AG09319 (cell line): ENCODE results near the genes RIPOR1, NRN1L and DPEP2NB.

- RRBS = no CpG with 5 or more reads among the region's 6 CpGs
Observed at GRCh38 chr16:67469917-67470388, 11.0 kb downstream of the ATP6V0D1 start.

DNA sequence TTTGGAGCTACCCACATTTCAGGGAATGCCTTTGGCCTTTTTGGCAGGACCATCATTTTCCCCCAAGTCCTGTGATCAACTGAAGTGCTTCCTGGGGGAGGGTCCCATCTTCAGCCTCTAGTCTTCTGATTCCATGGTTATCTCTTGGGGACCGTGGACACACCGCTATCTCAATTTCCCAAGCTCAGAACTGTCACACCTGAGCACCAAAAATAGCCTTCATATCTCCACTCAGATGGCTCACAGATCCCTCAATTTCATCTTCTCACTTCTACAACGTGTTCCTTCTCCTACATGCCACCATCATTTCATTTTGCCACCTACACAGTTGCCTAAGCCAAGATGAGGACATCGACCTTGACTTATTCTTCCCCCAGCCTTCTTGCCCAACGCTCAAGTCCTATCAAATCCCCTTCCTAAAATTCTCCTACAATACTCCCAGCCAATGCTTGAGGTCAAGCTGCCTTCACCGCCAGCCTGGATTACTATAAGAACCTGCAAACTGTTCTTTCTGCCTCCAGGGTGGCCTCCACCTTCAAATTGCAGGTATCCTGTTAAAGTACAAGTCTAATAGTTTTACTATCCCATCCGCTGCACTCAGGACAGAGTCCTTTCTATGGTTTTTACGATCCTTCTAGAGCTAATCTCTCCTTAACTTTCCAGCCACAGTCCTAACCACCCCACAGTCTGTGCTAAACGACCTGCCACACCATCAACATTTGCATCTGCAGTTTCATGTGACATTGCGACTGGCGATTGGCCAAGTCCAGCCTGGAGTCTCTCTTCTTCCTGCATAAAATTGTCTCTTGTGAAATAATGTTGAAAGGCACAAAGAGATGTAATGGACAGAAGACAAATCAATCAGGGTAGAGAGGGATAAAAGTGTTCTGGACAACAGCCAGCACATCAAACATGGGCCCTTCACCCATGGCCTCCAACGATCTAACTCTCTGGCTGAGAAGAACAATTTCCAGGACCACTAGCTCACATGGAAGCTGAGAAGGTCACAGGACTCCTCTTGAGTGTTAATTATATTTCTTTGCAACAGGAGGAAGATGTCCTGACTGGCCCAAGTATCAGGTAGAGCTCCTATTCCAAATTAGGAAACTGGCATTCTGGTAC, 6.0 kb downstream of the ATP6V0D1 start:
- RRBS = no CpG with 5 or more reads among the region's 12 CpGs

DNA sequence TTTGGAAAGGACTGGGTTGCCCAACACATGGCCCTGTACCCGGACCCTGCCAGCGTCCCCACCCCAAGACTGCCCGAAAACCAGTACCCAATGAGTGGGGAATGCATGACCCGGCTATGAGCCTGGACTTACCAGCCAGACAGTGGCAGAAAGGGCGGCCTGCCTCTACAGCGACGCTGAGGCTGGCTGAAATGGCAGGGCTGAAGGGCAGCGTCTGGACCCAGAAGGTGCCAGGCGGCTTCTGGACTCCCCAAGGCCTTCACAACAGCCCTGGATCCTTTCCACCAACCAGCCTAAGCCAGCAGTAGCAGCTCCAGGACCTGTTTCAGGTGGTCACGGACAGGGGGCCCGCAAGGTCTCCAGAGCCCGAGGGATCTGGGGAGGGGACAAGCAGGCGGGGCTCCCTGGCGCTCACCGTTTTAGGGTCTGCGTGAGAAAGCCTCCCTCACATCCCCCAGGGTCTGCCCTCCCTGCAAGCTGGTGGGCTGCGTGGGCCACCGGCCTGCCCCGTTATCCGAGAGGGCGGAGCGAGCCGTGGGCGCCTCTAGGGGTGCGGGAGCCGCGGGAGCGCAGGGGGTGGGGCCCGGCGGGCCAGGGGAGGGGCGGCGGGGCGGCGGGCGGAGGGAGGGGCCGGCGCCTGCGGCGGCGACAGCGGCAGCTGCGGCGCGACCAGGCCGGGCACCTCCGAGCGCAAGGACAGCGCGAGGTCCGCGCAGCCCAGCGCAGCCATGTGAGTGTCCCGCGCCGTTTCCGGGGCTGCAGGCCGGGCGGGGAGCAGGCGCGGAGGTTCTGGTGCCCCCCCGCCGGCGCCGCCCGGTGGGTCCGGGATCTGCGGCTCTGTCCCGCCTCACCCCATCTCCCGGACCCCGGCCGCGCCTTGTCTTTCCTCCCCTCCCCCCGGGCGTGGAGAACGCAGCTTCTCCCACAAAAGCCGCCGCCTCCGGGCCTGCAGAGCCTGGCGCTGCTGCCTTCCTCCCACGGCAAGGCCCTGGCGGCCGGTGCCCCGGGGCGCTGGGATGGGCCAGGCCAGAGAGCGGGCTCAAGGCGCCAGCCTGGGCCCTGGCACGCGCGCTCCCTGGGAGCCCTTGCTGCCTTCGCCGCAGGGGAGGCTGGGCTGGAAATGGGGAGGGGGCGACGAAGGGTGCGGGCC, at the start of gene RIPOR1:
Gene RIPOR1 (plus strand): TSS at position 645 of the 1,150 bp plus-strand sequence.
- RRBS = 5% methylated on average over 54 of the region's 94 CpGs

DNA sequence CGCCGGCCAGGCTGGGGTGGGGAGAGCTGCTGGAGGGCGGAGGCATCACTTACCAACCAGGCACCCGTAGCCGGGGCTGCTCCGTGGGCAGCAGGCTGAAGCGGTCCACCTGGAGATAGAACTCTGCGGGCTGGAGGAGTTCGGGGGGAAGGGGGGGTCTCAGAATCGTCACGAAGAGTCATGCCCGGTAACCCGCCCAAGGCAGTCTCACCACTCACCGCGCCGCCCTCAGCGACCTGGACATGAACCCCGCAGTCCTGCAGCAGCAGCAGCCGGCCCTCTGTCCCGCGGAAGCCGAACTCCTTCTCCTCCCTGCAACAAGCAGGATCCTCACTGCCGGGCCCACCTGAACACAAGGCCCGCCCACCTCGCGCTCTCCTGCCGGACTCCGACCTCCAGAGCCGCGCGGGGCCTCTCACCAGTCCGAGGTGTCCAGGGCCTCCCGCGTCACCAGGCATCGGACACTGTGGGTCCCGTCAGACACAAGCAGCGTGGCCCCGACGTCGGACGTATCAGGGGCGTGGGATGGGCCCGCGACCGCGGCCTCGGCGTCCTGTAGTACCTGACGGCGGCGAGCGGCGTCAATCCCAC, 481 bp downstream of the ACD start:
- RRBS = 2% methylated on average over 17 of the region's 53 CpGs

DNA sequence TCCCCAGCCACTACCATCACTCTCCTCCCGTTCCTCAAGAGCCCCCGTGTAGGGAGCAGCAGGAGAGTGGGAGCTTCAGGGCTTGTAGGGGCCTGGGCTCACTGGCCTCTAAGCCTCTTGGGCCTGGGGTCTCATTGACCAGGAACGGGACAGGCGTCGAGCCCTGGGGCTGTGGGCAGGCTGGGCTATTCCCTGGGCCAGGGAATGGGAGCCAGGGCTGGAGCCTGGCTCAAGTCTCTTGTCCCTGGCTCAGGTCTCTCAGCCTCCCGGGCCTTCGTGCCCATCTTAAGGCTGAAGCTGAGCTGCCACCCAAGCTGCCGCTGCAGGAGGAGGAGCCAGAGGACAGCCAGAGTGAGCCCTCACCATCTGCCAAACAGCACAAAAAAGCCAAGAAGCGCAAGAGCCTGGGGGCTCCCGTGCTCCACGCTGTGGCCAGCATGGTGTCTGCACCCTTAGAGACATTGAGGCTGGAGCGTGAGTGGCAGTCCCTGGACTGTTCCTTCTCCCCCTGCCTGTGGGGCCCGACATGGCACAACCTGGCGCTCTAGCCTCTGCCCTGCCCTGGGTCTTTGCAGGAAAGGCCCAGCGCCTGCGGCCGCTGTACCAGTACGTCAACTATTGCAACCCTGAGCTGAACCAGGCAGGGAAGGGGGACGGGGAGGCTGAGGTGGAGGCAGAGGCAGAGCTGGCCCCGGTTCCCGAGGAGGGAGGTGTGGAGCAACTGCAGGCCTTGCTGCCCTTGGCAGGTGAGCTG, 1.2 kb downstream of the C16orf86 start:
- RRBS = no CpG with 5 or more reads among the region's 21 CpGs

- RRBS = no CpG with 5 or more reads among the region's 21 CpGs
Observed at GRCh38 chr16:67674655-67675401, 8.2 kb downstream of the C16orf86 start.

DNA sequence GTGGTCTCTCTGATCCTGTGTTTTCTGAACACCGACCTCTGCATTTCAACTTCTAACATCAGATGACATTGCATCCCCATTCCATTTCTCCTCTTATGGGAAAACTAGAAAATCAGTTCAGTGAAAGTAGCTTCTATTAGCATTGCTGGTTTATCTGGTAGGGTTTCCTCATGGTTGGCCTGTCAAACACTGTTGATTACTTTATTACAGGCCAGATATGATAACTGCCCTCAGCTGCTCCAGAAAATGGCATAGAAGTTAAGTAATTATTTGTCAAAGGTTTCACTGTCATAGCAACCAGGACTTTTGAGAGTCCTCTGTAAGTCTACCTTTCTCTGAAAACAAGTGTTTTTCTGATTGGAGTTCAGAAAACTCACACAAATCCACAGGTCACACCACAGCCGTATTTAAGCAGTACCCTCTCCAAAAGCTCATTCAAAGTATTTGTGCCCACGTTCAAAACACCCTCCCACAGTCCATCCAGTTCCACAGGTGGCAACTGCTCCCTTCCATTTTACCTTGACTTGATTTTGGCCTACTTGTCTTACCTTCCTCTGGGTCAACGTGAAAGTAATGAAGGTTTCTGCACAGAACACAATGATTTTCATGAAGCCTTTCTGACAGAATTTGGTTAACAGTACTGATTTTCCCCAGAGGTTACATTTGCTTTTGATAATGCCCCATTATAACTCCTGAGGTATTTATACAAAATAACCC, 2.9 kb downstream of the GFOD2 start:
- RRBS = no CpG with 5 or more reads among the region's 4 CpGs

GRCh38 chr16:67774501-67774966, 31.8 kb downstream of the RANBP10 start:
- RRBS = no CpG with 5 or more reads among the region's 4 CpGs

GRCh38 chr16:67842928-67843257, 773 bp downstream of the THAP11 start:
- RRBS = no CpG with 5 or more reads among the region's 20 CpGs

GRCh38 chr16:67858932-67859480, 11.5 kb upstream of the CENPT start:
- RRBS = no CpG with 5 or more reads among the region's 10 CpGs

GRCh38 chr16:67884441-67885058, at the start of gene NRN1L:
Gene NRN1L (plus strand): TSS chr16:67884885.
- RRBS = 2% methylated on average over 11 of the region's 26 CpGs

DNA sequence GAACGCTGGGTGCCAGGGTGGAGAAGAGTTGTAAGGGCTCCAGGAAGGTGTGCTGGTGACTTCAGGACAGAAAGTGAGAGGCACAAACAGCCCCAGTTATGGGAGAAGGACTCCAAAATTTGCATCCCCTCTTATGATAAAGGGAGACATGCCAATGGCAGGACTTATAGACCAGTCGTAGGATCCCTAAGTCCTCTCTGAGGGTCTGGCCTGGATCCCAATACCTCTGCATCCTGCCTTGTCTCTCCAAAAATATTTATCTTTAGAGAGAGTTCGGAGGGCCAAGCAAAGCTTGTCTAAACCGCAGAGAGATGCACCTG, 334 bp downstream of the NRN1L start:
- RRBS = no CpG with 5 or more reads among the region's 4 CpGs

- RRBS = no CpG with 5 or more reads among the region's 6 CpGs
Observed at GRCh38 chr16:67902693-67903341, 9.8 kb downstream of the PSKH1 start.

- RRBS = 65% methylated on average over 4 of the region's 18 CpGs
Observed at GRCh38 chr16:67926153-67926881, 5.3 kb downstream of the CTRL start.

DNA sequence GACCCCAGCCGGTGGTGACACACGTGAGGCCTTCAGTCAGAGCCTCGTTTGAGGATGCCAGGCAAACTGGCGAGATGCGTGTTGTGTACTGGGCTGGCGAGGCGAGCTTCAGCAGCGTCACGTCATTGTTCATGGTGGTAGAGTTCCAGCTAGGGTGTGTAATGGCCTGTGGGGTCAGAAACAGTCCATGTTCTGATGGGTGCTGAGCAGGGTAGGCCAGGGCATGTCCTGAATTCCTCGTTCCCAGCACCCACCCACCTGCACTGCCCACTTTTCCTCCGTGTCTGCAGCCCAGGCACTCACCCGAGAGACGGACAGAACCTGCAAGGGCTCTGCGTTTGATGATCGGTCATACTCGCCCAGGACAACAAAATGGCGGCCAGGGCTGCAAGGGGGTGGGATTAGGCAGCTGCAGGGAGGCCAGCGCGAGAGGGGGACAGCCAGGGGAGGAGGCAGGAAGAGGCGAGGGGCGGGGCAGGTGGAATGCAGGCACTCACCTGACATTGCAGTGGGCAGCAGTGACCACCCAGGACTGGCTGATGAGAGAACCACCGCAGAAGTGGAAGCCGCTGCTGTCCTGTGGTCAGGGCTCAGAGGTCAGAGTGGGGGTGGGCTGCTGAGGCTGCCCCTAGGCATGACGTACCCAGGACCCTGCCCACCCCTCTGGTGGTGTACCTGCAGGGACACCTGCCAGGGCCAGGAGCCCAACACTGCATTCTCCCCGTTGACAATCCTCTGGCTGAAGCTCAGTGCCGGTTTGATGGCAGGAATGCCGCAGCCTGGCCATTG, 1.0 kb downstream of the CTRL start:
- RRBS = no CpG with 5 or more reads among the region's 27 CpGs

DNA sequence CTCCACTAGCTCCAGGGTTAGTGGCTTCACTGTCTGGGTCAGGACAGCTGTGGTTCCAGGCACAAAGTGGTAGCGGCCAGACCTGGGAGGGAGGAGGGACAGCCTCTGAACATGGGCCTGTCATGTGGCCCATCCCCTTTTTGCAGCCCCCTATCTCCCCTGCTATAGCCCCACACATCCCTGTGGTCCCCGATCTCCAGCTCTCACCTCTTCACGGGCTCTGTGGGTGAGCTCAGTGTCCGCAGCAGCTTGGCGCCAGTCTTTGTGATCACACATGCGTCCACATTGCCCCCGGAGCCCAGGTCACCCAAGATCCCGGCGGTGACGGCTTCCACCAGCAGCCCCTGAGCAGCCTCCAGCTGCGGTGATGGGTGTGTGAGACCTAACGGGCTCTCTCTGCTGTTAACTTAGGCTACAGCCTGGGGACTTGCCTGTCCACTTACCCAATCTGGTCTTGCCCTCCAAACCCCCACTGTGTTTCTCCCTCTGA, 2.0 kb downstream of the PSMB10 start:
- RRBS = no CpG with 5 or more reads among the region's 12 CpGs

GRCh38 chr16:68015575-68016014, at the start of gene DPEP2NB:
Gene DPEP2NB (minus strand): TSS chr16:68015911.
- RRBS = no CpG with 5 or more reads among the region's 8 CpGs

- RRBS = no CpG with 5 or more reads among the region's 2 CpGs
Observed at GRCh38 chr16:68039951-68040206, 16.8 kb downstream of the DUS2 start.

GRCh38 chr16:68064692-68065192, 20.4 kb upstream of the NFATC3 start:
- RRBS = no CpG with 5 or more reads among the region's 2 CpGs

- RRBS = no CpG with 5 or more reads among the region's 21 CpGs
Observed at GRCh38 chr16:68232220-68232897, 3.6 kb downstream of the ESRP2 start.